Colonic mucosa (tissue), 1 donor: ENCODE measurements around a stretch of chr9.

DNA sequence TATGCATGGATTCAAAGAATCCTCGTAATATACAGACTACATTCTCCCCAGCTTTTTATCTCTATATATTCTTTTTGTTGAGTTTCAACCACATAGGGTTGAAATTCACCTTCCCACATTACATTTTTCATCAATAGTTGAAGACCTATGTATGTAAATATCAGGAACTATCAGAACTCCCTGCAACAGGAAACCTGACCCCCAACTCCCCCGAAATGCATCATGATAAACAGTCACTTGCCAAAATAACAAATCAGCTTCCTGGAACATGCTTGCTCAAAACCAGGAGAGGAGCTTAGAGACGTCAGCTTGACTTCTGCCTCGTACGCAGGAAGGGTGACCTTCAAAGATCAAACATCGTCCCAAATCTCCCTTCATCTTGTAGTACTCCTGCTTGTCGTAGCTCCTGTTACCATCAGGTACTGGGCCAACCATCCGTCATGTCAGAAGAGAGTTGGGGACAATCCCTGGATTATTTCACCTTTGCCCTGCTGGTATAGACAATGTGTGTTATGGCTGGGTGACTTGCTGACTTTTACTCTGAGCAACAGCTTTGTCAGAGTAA lies 396.1 kb downstream of the GADD45G start:
- PRO-cap: no peak

DNA sequence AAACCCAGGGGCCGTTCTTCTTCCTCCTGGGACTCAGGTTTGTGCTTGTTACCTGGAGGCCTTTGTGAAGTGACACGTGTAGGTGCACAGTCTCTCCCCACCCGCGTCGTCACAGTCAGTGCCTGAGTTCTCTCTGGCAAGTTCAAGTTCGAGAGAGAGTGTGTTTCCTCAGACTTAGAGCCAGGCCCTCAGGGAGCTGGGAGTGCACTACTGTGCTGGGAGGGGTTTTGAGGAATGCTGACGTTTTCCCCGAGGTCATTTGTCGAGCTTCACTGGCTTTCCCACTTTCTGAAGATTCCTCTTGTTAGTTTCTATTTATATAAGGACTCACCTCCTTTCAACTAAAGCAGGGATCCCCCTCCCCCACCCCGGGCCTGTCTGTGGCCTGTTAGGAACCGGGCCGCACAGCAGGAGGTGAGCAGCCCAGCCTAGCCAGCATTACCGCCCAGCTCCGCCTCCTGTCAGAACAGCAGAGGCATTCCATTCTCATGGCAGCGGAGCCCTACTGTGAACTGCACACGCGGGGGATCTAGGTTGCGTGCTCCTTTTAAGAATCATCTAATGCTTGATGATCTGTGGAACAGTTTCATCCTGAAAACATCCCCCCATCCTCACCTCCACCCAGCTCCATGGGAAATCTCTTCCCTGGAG lies 209.1 kb downstream of the DIRAS2 start:
- PRO-cap: no peak

DNA sequence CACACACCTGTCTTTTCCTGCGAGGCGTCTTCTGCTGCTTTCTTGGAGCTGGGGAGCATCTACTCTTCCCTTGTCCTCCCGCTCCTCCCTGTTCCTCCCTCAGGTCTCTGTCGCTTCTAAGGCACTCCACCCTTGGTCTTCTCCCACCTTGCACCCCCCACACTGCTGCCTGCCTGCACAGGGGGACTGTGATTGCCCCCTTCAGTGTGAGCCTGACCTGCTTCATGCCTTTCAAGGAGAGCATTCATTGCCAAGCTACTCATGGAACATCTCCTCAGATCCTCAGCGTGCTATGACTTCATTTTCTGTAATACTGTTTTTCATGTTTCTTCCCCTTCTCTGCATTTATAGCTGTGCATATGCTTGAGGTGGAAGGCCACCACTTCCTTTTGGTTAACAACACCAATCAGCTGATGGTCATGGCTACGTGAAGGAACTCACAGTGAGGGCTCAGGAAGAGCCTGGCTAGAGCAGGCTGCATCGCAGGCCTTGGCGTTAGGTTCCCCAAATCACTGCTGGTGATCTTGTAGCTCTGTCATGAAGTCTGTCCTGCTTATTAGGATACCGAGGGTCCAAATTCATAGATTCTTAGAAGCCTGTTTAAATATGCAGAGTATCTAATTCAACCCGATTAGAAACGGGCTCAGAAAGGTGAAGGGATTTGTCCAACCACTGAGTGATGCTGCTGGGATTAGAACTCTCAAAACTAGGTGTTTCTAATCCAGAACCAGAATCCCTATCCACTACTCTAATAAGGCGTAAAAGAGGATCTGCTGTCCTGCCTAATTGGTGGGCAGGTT lies 7.2 kb downstream of the SYK start:
- PRO-cap: no peak

- PRO-cap: no peak
Measured at GRCh38 chr9:90827529-90828108, 26.0 kb downstream of the SYK start.

DNA sequence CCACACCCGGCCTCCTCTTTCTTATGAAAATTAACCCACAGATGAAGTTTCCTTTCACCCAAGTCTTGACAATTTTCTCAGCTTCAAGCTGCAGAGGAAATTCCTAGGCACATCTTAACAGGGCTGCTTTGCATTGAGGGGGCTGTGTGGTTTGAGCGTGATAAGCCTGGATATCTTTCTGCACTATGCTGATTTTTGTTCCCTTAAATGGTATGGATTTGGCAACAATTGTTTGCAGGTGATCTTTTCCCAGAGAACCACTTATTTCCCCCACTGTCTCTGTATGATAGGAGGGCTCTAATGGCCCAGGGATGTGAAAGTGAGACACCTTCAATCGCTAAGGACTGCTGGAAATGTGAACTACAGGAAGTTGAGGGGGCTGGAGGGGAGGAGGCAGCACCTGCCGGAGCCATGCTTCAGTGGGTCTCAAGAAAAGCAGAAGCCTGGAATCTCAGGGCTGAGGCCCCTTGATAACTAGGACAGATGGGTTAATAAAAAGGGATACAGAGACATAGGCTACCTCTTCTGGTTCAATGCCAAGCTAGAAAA lies 29.3 kb downstream of the SYK start:
- PRO-cap: no peak

GRCh38 chr9:90997424-90997799 lies 195.8 kb downstream of the SYK start:
- PRO-cap: no peak

GRCh38 chr9:91118868-91119564 lies 242.7 kb downstream of the AUH start:
- PRO-cap: no peak

DNA sequence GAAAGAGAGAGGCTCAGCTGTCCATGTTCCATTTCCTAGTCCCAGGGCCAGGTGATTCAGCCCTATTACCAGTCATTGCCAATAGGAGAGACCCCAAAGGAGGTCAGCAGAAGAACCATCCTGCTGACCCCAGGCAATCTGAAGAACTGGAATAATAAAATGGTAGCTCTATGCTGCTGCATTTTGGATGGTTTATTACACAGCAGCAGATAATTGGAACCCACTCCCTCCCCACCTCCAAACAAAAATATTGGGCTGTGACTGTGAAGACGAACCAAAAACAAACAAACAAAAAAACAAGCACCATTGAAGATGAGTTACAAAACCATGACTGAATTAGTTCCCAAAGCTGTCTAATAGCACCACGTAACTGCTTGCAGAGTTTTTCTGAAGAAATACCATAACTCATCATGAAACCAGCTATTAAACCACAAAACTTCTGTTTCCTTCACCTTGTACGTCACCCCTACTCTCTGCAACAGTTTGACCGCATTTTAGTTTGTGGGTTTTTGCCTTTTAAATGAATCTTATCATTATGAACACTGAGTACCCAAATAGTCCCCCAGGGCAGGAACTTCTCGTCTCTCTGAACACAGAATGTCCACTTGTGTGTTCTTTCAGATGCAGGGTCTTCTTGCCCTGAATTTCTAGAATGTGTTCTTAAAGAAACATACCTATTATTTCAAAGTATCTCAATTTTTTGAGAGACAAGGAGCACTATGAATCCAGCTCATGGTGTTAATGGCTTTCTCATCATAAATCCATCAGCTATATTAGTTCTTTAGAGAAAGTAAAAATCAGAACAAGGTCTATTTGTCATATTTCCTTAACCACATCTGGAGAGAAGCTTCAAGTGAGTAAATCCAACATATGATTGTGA lies 210.8 kb downstream of the AUH start:
- PRO-cap: no peak

GRCh38 chr9:91410231-91411062 lies 13.2 kb downstream of the NFIL3 start:
- PRO-cap: no peak

DNA sequence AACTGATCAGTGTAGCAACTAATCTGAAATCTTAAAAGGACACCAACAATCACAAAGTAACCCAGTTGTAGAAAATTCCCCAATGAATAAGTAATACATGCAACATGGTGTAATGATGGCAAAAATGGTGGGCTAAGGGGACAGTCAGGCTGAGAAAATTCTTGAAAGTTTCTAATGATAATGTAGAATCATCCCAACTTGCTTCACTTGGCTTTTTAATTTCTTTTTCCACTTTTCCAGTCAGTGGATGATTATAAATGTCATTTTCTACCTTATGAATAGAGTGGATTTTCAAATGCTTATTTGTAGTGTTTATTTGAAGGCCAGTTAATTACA lies 5.4 kb downstream of the NFIL3 start:
- PRO-cap: no peak

- PRO-cap: bidirectional peak, plus-strand start at chr9:91896975, minus-strand start at chr9:91896951
Measured at GRCh38 chr9:91896393-91897177, 53.4 kb downstream of the ROR2 start.

DNA sequence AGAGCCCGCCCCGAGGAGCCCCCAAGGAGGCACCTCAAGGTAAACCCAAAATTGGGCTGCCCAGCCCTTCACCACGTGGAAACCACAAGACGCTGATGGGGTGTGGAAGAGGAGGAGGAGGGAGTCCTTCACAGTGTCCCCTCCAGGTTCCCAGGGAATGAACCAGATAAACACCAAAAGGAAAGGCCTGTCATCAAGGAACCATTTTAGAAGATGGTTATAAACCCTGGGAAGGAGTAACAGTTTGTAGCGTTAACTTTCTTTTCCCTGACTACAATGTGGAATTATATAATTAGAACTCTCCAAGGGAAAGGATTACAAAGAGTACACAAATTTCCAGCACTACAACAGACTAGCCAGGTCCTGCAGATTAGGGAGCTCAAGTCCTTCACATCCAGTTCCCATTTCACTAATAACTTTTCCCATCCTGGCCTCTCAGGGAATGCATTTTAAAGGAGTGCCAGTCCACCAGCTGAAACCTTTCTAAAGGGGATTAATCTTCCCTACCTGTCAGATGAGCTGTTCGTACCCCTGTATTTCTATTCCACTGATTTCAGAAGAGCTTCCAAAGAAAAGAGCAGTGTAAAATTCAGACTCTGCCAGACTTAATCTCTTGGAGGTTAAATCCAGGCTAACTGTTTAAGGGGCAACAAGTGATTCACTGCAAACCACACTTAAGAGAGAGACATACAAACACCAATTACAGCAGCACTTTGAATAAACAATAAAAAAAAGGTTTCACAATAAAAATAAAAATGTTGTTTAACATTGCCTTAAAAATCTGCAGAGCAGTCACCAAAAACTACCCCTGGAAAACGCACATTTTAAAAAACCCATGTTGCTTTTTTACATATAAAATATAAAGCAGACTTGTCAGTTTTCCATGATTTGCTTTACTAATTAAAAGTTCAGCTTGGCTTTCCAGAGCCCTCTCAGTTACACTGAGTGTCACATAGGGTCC lies 3.4 kb downstream of the ROR2 start:
- PRO-cap: no peak

GRCh38 chr9:92097803-92098564 lies 17.2 kb downstream of the SPTLC1 start:
- PRO-cap: no peak

GRCh38 chr9:92473526-92473735 lies 49.2 kb upstream of the OMD start:
- PRO-cap: no peak

GRCh38 chr9:92618373-92619183 lies 51.4 kb downstream of the IPPK start:
- PRO-cap: no peak

DNA sequence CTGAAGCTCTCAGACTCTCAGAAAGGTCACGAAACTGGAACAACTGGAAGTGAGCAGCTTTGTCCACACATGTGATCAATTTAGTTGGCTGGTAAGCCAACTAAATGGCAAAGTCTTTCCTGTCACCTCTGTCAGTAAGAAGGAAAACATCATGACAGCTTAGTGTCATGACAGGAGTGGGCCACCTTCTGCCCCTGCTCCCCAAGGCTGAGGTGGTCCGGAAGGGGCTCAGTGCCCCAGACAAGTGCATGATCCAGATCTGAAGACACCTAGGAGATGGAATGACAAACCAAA lies 4.0 kb downstream of the IPPK start:
- PRO-cap: no peak

DNA sequence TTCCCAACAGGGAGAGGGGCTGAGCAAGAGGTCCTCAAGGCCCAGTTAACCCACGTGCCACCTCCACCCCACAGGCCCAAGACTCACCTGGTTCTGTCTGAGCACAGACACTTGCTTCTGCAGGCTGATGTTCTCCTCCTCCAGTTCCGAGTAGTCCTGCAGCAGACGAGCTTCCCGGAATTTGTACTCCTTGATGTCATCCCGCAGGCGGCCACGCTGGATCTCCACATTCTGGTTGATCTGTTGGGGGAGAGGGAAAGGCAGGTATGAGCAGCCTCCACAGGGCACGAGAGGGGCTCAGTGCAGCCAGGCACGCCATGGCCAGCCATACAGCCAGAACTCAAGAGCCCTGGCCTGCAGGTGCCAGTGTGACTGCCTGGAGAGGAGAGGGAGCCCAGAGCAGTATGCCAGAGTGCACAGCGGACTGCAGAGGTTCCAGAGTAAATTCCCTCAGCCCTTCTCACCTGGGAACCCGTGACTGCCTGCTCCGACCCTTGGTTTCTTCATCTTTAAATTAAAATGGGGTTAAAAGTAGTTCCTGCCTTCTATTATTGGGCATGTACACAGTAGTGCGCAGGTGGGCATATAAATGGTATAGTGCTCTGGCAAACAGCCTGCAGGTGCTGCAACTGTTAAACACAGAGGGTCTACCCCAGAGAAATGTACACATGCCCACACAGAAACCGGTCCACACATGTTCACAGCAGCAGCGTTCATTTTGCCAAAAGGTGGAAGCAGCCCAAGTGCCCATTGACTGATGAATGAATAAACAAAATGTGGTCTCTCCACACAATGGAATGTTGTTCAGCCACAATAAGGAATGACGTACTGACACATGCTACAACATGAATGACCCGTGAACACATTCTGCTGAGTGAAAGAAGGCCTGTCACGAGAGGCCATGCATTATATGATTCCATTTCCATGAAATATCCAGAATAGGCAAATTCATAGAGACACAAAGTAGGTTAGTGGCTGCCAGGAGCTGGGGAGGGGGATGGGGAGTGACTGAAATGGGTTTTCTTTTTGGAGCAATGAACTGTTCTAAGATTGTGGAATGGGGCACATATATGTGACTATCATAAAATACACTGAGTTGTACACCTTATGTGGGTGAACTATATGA lies 41.7 kb downstream of the BICD2 start:
- PRO-cap: no peak

GRCh38 chr9:92963683-92964802 lies 16.7 kb downstream of the FGD3 start:
- PRO-cap: bidirectional peak, plus-strand start at chr9:92964013, minus-strand start at chr9:92963940; bidirectional peak, plus-strand start at chr9:92964310, minus-strand start at chr9:92964173

GRCh38 chr9:92969152-92969616 lies 21.9 kb downstream of the FGD3 start:
- PRO-cap: no peak

DNA sequence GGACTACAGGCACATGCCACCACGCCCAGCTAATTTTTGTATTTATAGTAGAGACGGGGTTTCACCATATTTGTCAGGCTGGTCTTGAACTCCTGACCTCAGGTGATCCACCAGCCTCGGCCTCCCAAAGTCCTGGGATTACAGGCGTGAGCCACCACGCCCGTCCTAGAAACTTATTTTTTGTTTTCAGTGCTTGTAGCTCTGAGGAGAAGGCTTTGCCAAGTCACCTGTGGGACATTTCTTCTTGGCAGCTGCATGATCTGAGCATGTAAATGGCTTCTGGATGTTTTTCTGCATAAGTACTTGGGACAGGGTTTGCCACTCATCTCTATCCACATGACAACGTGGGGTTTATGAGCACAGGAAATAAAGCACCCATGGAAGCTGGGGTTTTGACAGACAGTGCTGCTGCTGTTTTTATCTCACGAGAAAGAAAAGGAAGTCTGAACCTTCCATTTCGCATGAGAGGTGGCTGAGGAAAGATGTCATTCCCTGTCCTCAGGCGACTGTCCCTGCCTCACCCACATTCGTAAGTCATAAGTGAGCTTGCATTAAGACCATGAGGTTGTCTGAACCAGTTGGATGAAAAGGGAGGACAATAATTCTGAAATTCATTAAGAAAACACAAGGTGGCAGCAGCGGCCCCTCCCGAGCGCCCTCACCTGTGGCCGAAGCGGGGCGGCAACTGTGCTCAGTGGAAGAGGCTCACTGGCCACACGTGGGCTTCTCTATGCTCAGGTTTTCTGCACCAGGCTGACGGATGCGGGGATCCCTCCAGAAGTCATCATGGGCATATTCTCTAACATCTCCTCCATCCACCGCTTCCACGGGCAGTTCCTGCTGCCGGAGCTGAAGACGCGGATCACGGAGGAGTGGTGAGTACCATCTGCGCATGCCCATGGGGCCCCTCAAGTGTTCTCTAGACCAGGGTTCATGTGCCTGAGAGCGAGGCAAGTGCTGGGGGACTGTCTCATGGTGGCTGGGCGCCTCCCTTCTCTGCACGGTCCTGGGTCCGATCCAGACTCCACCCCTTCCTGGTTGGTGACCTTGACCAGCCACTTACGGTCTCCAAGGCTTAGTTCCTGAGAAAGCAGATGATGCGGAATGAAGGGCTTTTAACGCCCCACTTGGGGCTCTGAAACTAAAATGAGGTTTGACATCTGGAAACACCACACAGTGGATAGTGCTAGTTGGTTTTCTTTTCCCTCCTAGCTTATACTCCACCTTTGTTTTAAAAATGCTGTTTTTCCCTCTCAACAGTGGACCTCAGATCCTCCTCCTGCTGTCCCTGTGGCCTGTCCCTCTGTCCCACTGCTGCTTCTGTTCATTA lies 54.8 kb upstream of the SUSD3 start:
- PRO-cap: no peak